Cardiac atrium fibroblast (primary cell): ENCODE data around the genes NR2F2 and ARRDC4.

DNA sequence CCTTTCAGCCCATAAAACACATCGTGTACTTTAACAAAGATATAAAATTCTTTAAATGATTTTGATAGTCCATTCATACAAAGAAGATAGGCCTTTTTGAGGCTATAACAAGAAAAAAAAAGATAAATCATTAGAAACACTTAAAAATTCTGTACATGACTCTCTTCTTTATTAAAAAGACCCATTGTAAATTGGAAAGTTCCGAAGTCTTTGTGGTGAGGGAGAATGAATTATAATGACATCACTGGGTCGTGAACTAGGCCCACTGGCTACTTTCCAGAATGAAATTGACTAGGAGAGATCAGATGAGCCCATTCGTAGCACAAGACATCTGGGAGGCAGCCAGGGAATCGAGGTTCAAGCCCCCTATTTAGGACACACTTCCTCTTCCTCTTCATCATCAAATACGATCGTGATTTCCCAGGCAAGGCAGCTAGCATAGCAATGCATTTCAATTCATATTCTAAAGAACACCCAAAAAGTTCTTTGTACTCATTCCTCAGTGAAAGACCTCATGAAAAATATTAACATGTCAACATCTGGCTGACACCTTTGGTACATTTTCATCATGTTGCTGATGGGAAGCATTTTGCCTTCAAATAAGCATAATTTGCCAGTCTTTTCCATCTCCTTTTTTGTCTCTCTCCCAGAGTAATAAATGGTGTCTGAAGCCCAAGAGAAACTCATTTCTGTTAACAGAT lies 889.7 kb upstream of the NR2F2 start:
- RAMPAGE, long total RNA: no peak

DNA sequence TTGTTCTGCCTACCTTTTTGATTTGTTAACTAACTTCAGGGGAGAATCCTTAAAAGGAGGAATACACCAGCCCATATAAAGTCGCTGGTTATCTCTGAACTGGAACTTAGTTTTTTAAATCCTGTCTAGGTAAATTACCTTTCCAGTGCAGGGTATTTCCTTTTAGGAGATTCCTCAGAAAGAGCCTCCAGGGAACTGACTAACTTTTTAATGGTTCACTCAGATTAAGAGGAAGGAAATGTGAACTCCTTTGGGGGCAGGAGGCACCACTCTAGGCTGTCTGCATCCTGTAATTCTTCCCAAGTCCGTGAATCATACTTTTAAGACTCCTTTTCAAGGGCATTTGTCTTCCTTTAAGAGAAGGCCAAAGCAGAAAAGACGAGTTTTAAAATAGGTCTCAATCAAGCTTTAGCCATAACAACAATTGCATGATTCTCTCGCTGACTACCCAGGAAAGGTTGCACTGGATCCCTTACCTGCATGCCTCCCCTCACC lies 871.2 kb upstream of the NR2F2 start:
- RAMPAGE, long total RNA: no peak

DNA sequence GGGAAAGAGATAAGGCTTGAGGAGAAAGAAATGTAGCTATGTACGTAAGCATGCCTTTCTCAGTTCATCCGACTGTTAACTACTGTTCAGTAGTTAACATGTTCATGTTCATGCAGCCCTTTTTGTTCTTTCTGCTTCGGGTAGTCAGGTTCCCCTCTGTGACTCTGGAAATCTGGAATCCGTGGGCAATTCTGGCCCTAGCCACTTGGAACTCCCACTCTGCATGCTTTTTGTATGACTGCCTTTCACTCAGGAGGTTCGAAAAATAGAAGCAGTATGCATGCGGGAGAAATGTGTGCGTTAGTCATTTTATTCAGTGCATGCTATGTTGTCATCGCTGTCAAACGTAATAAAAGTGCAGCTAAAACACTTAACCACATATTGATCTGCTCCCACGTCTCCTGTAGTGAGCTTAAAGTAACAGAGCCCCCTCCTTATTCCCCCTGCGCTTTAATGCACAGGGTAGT lies 283.1 kb upstream of the NR2F2 start:
- RAMPAGE, long total RNA: no peak

DNA sequence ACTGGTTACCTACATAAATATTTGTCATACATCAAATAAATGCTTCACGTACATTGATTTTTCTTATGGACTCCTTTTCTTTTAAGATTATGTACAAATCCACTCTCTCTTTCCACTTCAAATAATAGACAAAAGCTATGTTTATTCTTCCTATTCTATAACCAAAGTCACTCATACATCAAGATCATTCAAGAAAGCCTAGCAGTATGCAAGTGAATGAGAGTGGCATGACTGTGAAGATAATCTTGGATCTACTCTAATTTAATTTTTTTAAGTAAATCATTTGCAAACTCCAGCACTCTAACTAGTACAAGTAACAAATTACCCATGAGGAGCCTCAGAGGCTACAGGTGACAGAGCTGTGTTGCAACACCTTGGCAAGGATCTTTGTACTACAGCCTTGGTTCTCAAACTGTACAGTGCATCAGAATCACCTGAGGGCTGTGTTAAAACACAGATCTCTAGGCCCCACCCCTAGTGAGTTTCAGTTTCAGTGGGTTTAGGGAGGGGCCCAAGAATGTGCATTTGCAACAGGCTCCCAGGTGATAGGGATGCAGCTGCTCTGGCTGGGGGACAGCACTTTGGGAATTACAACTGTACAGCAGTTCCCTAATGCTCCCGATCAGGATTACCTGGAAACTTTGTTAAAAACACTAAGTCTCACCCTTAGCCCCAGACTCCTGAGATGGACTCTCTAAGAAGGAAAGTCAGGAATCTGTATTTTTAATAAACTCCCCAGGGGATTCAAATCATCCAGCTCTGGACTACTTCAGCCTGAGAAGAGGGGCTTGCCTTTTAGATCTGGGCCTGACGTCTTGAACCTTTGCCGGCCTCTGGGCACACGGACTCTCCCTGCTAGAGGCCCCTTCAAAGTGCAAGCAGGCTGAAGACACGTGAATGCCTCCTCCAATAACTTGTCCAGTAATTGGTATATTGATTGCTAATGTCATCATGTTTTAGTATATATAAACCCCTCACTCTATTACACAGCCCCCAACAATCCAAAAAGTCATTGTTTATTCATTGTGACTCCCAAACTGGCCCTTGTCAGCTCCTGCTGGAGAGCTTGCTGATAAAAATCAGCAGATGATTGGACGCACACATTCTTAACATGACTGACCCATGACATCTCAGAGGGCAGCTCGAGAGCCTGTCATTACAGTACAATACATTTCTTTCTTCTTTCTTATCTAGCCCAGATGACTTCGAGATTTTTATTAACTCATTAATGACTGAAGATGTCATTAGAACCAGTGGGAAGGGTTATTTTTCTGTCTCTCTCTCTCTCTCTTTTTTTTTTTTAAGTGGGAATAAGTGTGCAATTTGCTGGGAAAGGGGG lies 66.0 kb upstream of the NR2F2 start:
- RAMPAGE, long total RNA: no peak

DNA sequence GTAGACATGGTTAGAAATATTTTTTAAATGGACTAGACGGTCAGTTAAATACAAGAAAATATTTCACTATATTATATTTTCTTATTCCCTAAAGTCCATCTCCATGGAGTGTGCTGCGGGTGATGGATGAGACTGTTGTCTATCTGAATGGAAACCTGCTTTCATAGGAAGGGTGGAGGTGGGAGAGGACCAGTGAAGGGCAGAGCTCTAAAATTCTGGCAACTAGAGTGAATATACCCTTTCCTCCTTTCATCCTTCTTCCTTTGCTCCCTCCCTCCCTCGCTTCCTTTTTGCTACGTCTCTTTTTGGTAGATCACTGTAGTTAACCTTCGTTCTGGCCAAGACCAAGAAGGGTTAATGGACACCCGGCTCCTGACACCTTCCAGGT lies 9.9 kb upstream of the NR2F2 start:
- RAMPAGE, long total RNA: no peak

DNA sequence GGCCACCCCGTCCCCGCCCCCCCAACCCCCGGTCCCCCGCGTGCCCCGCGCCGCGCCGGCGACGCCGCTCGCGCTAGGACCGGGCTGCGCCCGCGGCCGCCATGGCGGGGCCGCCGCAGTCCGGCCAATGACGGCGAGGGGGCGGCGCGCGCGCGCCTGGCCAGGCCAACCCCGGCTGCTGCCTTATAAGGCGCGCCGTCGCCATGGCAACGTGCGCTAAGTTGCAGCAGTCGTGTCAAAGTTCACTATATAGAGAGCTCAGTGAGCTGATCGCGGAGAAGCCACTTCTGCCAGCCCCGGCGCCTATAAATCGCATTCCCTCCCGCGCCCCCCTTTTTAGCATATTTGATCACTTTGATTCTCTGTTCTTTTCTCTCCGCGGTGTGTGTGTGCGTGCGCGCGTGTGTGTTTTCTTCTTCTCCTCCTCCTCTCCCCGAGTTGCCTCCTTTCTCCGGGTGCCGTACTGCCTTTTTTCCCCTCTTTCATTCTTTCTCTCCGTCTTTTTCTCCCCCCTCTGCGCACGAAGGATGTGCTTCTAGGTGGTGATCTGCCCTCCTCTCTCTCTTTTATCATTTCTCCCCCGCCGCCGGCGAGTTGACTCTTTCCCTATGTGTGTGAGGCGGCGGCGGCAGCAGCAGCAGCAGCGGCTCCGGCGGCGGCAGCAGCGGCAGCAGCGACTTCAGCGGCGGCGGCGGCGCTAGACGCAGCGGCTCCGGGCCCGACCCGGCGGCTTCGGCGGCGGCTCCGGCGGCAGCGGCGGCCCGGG lies at the start of gene NR2F2:
NR2F2 (plus strand) TSS at position 276 of the 766 bp plus-strand sequence.
- RAMPAGE, long total RNA: no peak

DNA sequence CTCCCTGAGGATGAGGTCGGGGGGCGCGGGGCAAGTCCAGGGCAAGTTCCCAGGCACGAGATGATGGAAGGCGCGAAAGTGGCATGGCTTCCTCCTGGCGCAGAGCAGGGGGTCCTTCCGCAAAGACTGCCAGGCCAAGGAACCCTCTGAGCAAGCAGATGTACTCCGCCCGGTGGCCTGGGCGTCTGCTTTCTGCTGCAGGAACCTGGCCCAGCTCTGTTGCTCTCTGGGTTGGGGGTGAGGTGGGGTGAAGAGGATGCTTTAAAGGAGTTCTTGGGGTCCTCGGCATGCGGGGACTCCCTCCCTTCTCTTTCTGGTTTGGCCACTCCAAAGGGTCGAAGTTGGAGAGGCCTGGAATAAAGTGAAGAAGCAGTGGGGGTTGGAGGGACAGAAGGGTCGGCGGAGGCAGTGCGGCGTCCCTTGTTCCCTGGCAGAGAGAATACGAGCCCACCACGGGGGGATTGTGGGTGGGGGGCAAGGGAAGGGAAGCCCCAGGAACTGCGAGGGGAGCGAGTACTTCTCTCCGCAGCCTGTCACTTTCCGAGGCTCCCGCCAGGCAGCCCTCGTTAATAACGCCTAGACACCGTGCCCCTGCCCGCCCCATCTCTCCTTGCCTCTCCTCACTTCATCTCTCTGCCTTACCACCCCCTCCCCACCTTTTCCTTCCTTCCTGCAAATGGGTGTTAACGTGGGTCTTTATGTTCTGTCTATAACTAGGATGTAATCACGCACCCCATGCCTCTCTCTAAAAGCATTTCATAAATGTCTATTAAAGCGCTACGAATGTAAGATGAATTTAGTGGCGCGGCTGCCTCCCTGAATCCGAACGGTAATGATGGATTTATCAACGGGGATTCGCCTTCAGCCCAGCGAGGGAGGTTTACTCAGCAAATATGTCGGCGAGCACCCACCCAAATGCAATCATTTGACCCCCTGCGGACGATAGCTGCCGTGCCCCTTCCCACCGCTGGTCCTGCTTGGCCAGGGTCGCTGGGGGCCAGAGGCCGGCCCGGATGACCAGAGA lies 13.6 kb downstream of the NR2F2 start:
- RAMPAGE, long total RNA: no peak

DNA sequence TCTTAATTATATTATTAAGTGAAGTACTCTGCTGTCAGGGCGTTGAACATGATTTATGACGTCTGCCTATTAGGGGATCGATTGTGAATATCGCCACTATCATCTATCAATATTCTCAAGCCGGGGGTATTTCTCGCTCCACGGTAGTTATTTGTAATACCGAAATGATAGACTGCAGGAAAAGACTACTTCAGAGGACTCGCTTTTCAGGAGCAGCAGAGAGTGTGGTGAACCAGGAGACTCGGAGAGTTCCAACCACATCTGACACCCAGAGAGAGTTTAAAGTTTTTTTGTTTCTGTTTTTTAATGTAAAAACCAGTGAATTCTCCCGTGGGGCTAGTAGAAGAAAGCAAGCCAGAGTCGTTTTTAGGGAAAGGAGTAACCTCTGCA lies 20.7 kb downstream of the NR2F2 start:
- RAMPAGE, long total RNA: no peak

- RAMPAGE, long total RNA: no peak
Observed at GRCh38 chr15:96351583-96352742, 21.5 kb downstream of the NR2F2 start.

DNA sequence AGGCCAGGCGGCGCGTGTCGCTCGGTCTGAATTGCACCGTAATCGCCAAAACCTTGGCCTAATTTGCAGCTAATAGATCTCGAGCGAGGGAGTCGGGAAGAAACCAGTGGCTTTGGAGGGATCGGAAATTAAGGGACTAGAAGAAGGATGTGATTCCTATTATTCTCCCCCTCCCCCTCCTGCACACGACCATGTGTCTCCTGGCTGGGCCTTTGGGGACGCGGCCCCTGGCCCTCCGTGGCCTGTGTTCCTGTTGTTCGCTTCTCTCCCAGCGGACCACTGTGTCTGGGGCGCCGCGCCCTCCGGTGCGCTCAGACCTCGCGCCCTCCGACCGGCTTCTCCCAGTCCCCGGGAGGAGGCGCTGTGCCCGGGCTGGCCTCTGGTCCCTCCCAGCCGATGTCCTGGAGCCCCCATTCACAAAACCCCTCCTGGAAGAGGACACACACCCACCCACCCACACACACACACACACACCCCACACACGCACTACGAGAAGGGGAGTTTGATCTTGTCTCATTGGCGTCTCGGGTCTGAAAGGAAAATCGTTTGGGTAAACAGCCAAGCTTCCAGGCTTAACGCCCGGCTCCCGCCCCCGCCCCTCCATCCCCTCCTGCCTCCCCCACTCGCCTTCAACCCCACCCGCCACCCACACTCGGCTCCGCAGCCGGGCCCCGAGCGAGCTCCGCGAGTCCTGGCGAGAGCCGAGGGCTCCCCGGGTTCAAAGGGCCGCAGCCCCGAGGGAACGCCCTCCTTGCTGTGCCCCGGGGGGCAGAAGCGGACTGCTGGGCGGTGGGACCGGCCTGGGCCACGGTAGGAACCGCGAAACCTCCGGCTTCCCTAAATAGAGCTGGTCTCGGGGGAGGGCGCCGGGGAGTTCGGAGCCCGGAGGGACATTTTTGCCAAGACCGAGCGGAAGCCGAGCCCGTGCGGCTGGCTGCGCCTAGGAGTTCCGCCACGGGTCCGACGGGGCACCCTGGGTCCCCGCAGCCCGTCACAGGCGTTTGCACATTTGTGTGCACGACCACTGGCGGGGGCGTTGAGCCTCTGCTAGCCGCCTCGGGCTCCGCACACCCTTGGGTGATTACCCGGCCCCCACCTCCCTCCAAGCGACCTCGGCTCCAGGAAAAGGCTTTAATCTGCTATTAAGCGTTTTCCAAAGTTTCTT lies 23.6 kb downstream of the NR2F2 start:
- RAMPAGE, long total RNA: no peak

DNA sequence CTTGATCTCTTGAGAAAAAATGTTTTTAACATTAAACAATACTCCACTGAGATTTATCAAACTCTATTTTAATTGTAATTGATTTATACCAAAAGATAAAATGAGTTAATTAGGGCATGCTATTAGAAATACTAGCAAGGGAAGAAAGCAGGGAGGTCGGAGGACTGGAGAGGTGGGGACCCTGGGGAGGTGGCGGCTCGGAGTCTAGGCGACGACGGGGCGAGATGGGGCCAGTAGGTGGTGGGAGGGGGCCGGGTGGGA lies 426.0 kb downstream of the NR2F2 start:
- RAMPAGE, long total RNA: no peak

- RAMPAGE, long total RNA: no peak
Observed at GRCh38 chr15:97875332-97876406, 84.8 kb upstream of the ARRDC4 start.

GRCh38 chr15:97960114-97961025 lies at the start of gene ARRDC4:
Gene ARRDC4, plus strand, starts transcription at chr15:97960703.
- RAMPAGE, long total RNA: no peak

- RAMPAGE, long total RNA: no peak
Observed at GRCh38 chr15:97971729-97972538, 11.4 kb downstream of the ARRDC4 start.

- RAMPAGE, long total RNA: no peak
Observed at GRCh38 chr15:98649998-98650229, 1.6 kb downstream of the IGF1R start.

GRCh38 chr15:98651565-98652532 lies 3.5 kb downstream of the IGF1R start:
- RAMPAGE, long total RNA: no peak

- RAMPAGE, long total RNA: no peak
Observed at GRCh38 chr15:98668688-98669333, 20.5 kb downstream of the IGF1R start.

- RAMPAGE, long total RNA: no peak
Observed at GRCh38 chr15:98683065-98683867, 34.9 kb downstream of the IGF1R start.

GRCh38 chr15:98683948-98684308 lies 35.6 kb downstream of the IGF1R start:
- RAMPAGE, long total RNA: no peak

- RAMPAGE, long total RNA: no peak
Observed at GRCh38 chr15:98779534-98780129, 131.3 kb downstream of the IGF1R start.